NCI-H460 (cell line): Measurements from ENCODE around the gene CCDC34.

GRCh38 chr11:22625900-22626157, 206 bp upstream of the FANCF start:
RAMPAGE:
- cytosol, long total RNA, result no peak
- long total RNA, result no peak
- nucleus, long total RNA, result start-site peak on the plus strand at chr11:22625982-22626028, 40 and 26 reads in 2 replicates

GRCh38 chr11:22666194-22666422, 303 bp upstream of the GAS2 start:
RAMPAGE:
- cytosol, long total RNA, result no peak
- long total RNA, result no peak
- nucleus, long total RNA, result no peak

GRCh38 chr11:22679999-22680611, 13.7 kb downstream of the GAS2 start:
RAMPAGE:
- cytosol, long total RNA, result no peak
- long total RNA, result no peak
- nucleus, long total RNA, result no peak

DNA sequence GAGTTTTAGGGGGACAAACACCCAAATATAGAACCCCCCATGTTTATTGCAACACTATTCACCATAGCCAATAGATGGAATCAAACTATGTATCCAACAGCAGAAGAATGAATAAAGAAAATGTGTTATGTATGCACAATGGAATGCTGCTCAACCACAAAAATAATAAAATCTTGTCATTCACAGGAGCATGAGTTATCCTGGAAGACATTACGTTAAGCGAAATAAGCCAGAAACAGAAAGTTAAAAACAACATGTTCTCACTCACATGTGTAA, 908.2 kb upstream of the ANO3 start:
RAMPAGE:
- cytosol, long total RNA, result no peak
- long total RNA, result no peak
- nucleus, long total RNA, result no peak

RAMPAGE:
- cytosol, long total RNA, result no peak
- long total RNA, result no peak
- nucleus, long total RNA, result no peak
Measured at GRCh38 chr11:26087546-26088068, 244.3 kb upstream of the ANO3 start.

GRCh38 chr11:26349899-26350229, 17.9 kb downstream of the ANO3 start:
RAMPAGE:
- cytosol, long total RNA, result no peak
- long total RNA, result no peak
- nucleus, long total RNA, result no peak

DNA sequence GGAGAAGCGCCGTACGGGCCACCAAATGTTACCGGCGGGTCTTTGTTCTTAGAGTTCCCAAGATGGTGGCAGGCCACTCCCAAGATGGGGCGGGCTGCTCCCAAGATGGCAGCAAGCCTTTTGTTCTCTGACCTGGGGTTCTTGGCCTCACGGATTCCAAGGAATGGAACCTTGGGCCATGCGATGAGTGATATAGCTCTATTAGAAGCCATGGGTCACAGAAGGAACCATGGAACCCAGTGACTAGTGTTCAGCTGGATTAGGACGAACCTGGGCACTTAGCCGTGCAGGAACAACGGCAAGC, 25.0 kb upstream of the MUC15 start:
RAMPAGE:
- cytosol, long total RNA, result no peak
- long total RNA, result no peak
- nucleus, long total RNA, result no peak

RAMPAGE:
- cytosol, long total RNA, result start-site peak on the minus strand at chr11:27363071-27363220, 484 and 720 reads in 2 replicates
- long total RNA, result start-site peak on the minus strand at chr11:27363213-27363248, 79 and 388 reads in 2 replicates
- nucleus, long total RNA, result start-site peak on the minus strand at chr11:27363159-27363240, 67 and 201 reads in 2 replicates
Measured at GRCh38 chr11:27362495-27363768, at the start of gene CCDC34. TSS of gene CCDC34 (minus strand) at chr11:27363215.

RAMPAGE:
- cytosol, long total RNA, result no peak
- long total RNA, result no peak
- nucleus, long total RNA, result no peak
Measured at GRCh38 chr11:27401642-27402494, 38.9 kb upstream of the CCDC34 start.

DNA sequence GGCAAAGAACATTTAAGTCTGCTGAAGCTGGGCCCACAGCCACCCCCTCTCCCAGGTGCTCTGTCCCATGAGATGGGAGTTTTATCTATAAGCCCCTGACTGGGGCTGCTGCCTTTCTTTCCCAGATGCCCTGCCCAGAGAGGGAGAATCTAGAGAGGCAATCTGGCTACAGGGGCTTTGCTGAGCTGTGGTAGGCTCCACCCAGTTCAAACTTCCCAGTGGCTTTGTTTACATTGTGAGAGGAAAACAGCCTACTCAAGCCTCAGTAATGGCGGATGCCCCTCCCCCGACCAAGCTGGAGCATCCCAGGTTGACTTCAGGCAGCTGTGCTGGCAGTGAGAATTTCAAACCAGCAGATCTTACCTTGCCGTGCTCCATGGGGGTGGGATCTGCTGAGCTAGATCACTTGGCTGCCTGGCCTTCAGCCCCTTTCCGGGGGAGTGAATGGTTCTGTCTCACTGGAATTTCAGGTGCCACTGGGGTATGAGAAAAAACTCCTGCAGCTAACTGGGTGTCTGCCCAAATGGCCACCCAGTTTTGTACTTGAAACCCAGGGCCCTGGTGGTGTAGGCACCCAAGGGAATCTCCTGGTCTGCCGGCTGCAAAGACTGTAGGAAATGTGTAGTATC, 12.2 kb downstream of the BDNF start:
RAMPAGE:
- cytosol, long total RNA, result no peak
- long total RNA, result no peak
- nucleus, long total RNA, result no peak

GRCh38 chr11:27717838-27718200, 17.6 kb upstream of the BDNF start:
RAMPAGE:
- cytosol, long total RNA, result no peak
- long total RNA, result no peak
- nucleus, long total RNA, result no peak

DNA sequence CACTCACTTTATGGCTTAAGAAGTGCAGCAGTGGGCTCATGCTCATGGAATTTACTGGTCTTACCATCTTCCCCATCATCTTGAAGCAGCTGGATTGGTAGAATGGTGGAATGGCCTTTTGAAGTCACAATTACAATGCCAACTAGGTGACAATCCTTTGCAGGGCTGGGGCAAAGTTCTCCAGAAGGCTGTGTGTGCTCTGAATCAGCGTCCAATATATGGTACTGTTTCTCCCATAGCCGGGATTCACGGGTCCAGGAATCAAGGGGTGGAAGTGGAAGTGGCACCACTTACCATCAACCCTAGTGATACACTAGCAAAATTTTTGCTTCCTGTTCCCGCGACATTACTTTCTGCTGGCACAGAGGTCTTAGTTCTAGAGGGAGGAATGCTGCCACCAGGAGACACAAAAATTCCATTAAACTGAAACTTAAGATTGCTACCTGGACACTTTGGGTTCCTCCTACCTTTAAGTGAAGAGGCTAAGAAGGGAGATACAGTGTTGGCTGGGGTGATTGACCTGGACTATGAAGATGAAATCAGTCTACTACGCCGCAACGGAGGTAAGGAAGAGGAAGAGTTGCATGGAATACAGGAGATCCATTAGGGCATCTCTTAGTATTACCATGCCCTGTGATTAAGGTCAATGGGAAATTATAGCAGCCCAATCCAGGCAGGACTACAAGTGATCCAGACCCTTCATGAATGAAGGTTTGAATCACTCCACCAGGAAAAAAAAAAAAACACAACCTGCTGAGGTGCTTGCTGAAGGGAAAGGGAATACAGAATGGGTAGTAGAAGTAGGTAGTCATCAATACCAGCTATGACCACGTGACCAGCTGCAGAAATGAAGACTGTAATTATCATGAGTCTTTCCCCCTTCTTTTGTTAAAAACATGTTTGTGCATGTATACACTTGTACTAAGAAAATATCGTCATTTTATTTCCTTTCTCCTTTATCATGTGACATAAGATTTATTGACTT, 50.8 kb downstream of the METTL15 start:
RAMPAGE:
- cytosol, long total RNA, result no peak
- long total RNA, result no peak
- nucleus, long total RNA, result no peak

DNA sequence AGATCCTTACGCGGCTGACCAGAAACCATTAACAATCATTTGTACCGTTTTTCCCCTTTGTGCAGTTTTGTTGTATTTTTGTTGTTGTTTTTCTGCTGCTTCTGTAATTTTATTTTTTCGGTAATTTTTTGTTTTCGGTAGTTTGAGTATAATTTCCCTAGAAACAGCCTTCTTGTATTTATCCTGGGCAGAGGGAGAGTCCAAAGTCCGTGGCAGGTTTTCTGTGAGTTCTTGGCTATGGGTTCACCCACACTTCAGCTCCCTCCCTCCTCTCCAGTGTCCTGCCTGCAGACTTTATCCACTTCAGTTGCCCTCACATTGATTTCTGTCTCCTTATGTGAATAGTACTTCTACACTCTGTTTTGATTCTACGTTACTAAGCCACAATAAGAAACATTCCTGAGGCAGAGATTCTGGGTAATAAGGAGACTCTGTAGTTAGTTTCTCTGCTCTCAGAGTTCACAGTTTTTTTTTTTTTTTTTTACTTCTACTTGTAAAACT, 868.5 kb downstream of the METTL15 start:
RAMPAGE:
- cytosol, long total RNA, result no peak
- long total RNA, result no peak
- nucleus, long total RNA, result no peak

RAMPAGE:
- cytosol, long total RNA, result no peak
- long total RNA, result no peak
- nucleus, long total RNA, result no peak
Measured at GRCh38 chr11:32429765-32430286, 5.5 kb downstream of the WT1 start.

DNA sequence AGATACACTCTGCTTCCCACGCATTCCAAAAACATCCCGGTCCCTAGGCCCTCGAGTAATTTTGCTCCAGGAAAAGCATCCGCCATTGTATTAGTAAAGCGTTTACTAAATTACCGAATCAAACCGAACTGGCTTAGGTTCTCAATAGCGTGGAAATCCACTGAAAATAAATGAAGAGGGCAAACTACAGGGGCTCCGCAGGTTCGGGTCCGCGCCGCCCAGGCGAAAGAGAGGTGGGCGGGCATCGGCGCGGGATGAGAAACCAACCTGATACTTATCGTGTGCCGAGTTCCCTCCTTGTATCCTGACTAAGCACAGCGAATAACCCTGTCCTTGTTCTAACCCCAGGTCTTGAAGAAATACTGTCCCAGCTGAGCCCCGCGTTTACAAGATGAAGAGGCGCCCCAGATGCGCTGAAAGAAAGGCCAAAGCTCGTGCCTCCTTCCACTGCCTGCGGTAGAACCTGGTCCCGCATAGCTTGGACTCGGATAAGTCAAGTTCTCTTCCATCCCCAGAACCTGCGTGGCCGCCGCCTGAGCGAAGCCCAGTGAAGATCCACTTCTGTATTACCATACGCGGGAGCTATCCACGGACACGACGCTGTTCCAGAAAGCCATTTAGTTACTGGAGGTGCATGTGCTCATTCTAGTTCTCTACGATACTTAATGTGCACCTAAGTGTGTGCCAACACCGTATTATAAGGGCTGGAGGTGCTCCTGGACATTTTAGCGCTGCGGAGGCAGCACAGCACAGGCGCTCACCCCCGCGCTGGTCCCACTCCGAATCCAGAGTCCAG, 1.6 kb downstream of the WT1 start:
RAMPAGE:
- cytosol, long total RNA, result no peak
- long total RNA, result no peak
- nucleus, long total RNA, result no peak

DNA sequence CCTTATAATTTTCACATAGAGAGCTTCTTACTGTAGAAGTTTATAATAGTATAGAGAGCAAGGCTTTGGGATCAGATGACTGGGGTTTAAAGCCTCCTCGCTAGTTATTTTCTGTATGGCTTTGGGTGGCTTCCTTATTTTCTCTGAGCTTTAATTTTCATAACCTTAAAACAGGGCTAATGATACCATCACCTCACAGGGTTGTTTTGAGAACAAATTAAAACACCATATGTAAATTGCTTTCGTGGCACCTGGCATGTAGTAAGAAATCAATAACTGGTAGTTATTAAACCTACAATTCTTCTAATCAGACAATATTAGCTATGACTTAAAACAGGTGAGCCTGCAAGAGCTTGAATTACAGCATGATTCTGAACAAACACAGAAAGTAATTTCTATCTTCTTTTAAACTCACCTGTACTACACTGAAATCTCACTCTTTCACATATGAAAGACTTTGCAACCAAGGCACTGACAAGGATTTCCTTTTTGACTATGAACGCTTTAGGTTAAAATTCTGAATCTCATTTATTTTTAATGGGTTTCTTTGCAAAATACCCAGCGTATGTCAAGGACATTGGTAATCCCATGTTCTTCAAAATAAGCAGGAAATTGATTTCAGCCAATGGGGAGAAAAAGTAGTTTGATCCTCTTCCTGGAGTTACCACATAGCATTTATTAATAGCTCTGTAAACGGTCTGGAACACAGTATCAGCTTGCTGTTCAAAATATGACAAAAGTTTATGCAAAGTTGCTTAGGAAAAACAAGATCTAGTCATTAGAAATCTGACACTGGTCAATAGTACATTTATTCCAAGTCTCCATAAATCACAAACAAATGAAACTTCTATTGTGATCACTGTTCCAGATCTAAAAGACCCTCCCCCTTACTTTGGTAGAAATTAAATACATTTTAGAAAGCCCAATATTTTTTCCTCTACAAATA, 7.8 kb upstream of the WT1 start:
RAMPAGE:
- cytosol, long total RNA, result no peak
- long total RNA, result no peak
- nucleus, long total RNA, result no peak

DNA sequence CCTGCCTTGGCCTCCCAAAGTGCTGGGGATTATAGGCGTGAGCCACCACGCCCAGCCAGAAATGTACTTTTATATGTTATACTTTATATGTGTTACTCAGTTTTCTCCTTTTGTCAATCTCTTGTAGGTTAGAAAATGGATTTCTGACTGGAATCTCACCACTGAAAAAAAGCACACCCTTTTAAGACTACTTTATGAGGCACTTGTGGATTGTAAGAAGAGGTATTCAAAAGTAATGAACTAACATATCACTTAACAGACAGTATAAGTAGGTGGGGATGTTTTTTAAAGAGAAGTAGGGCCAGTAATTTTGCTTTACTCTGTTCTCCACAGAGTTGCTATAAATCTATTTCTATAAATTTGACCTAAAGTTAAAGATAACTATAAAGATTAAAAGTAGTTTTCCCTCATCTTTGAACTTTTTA, 5.8 kb downstream of the EIF3M start:
RAMPAGE:
- cytosol, long total RNA, result no peak
- long total RNA, result no peak
- nucleus, long total RNA, result no peak

GRCh38 chr11:32891358-32891716, 1.3 kb upstream of the QSER1 start:
RAMPAGE:
- cytosol, long total RNA, result no peak
- long total RNA, result no peak
- nucleus, long total RNA, result no peak

DNA sequence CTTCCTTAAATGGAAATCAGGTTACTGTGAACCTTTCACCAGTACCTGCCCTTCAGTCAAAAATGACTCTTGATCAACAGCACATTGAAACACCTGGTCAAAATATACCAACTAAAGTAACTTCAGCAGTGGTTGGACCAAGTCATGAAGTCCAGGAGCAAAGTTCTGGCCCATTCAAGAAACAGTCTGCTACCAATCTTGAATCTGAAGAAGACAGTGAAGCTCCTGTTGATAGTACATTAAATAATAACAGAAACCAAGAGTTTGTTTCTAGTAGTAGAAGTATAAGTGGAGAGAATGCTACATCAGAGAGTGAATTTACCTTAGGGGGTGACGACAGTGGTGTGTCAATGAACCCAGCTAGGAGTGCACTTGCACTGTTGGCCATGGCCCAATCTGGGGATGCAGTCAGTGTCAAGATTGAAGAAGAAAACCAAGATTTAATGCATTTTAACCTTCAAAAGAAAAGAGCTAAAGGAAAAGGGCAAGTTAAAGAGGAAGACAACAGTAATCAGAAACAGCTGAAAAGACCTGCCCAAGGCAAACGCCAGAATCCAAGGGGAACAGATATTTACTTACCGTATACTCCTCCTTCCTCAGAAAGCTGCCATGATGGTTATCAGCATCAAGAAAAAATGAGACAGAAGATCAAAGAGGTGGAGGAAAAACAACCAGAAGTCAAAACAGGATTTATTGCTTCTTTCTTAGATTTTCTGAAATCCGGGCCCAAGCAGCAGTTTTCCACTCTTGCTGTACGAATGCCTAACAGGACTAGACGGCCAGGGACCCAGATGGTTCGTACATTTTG, 42.0 kb downstream of the QSER1 start:
RAMPAGE:
- cytosol, long total RNA, result no peak
- long total RNA, result no peak
- nucleus, long total RNA, result no peak

DNA sequence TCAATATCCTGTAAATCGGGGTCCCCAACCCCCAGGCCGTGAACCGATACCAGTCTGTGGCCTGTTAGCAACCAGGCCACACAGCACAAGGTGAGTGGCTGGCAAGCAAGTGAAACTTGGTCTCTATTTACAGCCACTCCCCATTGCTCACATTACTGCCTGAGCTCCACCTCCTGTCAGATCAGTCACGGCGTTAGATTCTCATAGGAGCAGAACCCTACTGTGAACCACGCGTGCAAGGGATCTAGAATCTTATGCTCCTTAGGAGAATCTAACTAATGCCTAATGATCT, 27.8 kb upstream of the DEPDC7 start:
RAMPAGE:
- cytosol, long total RNA, result no peak
- long total RNA, result no peak
- nucleus, long total RNA, result no peak